ENCODE measurements around a stretch of chr3.

GRCh38 chr3:11164513-11165035 is 10.3 kb downstream of the HRH1 start:
- RRBS, 2 experiments: no CpG with 5 or more reads among the region's 6 CpGs

GRCh38 chr3:11272919-11273196 is 661 bp downstream of the ATG7 start:
- RRBS, 2 experiments: no CpG with 5 or more reads among the region's 7 CpGs

DNA sequence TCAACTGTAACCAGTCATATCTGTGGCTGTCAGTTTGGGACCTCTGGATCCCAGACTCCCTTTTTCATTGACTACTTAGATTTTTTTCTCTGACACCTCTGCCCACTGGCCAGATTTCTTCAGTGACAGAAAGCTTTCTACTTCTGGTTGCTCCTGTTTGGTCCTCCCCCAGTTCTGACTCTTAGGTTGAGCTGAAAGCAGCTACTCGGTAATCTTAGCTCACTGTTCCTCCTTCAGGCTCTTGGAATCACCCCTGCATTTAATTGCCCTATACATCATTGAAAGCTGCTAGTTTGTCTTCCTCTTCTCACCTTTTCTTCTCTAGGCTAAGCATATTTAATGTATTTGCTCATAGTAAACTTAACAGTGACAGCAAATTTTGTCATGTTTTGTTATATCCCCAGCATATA is 1.0 kb downstream of the ATG7 start:
- RRBS, 2 experiments: no CpG with 5 or more reads among the region's 1 CpG

- RRBS, 2 experiments: no CpG with 5 or more reads among the region's 9 CpGs
Measured at GRCh38 chr3:11304078-11304672, 32.0 kb downstream of the ATG7 start.

GRCh38 chr3:11339431-11340287 is 67.5 kb downstream of the ATG7 start:
- RRBS, 2 experiments: no CpG with 5 or more reads among the region's 4 CpGs

- RRBS, 2 experiments: no CpG with 5 or more reads among the region's 5 CpGs
Measured at GRCh38 chr3:11477491-11478090, 166.1 kb downstream of the VGLL4 start.

DNA sequence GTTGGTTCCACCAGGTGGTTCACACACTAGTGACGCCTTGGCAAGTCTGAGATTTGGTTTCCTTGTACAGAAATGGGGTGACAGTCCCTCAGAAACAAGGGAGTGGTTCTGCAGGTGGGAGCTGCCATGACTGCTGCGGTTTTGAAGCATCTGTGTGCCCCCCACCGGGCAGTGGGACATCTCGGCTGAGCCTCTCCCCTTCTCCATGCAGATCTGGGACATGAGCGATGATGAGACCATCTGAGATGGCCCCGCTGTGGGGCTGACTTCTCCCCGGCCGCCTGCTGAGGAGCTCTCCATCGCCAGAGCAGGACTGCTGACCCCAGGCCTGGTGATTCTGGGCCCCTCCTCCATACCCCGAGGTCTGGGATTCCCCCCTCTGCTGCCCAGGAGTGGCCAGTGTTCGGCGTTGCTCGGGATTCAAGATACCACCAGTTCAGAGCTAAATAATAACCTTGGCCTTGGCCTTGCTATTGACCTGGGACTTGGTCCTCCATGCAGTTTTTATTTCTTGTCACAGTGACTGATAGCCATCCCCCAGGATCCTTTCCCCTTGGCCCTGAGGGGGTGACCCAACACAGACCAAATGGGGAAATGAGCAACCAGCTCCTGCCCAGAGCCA is 89.0 kb downstream of the VGLL4 start:
- RRBS, 2 experiments: 70 to 99% methylated on average over 2 to 4 of the region's 13 CpGs

DNA sequence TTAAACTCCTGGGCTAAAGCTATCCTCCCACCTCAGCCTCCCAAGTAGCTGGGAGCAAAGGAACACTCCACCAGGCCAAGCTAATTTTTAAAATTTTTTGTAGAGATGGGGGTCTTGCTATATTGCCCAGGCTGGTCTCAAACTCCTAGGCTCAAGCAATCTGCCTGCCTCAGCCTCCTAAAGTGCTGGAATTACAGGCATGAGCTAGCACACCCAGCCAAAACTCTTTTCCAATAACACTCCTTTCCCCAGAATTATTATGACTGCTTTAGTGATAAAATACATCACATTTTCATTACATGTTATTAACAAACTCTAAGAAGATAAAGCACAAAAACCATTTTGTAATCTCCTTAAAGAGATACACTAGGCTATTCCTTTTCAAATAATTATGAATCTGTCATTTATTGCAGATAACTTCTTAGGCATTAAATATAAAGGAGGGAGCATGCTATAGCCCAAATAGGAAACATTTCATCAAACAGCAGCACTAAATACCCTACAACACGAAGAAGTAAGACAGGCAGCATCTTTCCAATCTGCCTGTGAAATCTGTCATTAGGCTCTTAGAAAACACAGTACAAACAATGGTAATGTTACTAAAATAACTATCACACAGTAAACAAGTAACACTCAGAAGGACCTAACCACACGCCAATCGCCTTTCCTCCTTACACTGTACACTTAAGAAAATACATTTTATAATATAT is 45.0 kb downstream of the VGLL4 start:
- RRBS, 2 experiments: no CpG with 5 or more reads among the region's 3 CpGs

- RRBS, 2 experiments: no CpG with 5 or more reads among the region's 33 CpGs
Measured at GRCh38 chr3:11704841-11705463, 61.2 kb upstream of the VGLL4 start.

GRCh38 chr3:12194316-12195022 is 35.8 kb upstream of the TIMP4 start:
- RRBS, 2 experiments: no CpG with 5 or more reads among the region's 6 CpGs

GRCh38 chr3:12286921-12287322 is 1.9 kb upstream of the PPARG start:
- RRBS, 2 experiments: no CpG with 5 or more reads among the region's 10 CpGs

DNA sequence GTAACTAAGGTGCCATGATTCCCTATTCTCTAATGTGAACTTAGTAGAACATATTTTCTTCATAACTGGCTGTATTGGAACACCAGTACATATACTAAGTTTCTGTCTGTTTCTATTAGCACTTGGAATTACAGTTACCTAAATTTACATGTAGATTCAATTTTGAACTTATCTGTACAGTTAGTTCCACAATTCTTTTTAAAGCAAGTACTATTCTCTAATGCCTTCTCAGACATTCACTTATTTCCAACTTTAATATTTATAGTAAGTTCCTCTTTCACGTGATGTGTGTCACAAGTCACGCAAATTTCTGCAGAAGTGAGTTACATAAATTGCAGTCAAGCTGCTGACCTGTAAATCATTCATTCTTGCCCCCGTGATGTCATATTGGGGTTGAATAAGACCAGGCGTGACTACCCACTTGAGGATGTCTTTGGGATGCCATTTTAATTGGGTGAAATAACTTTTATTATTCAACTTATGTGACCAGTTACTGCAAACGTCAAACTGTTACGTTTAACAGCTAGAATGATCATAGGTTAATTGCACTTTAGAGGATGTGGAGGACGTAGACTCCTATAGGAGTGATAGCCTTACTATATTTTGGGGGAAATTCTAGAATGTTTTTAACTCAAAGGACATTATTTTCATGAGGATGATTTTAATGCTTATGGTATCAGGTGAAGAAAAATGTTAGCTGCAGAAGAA is 15.1 kb downstream of the PPARG start:
- RRBS, 2 experiments: no CpG with 5 or more reads among the region's 7 CpGs

DNA sequence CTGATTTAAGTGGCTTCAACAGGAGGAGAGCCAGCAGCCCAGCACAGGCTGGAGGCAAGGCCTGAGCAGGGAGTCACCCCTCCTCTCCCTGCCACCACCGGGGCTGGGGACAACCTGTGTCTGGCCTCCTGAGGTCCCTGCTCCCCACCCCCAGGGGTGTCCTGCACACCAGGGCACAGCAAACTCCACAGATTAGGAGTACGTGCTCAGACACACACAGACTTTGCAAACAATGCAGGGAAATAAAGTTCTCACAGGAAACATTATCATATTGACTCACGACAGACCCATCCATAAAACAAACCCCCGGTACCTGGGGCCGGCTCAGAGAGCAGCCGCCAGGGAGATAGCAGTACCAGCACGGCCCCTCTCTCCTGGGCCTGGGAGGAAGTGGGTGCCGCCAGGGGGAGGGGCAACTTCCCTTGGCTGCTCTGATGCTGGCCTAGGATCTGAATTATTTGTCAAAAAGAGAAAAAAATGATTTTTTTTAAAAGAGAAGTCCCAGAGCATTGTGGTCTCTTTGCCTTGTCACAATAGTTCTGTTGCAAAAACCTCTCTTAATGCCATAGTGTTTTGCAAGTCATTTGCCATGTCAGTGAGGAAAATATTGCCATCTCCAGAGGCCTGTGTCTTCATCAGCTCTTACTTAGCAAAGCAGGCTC is 21.9 kb upstream of the TSEN2 start:
- RRBS, 2 experiments: no CpG with 5 or more reads among the region's 8 CpGs

GRCh38 chr3:12489659-12490117 is 5.4 kb downstream of the TSEN2 start:
- RRBS, 2 experiments: no CpG with 5 or more reads among the region's 4 CpGs

- RRBS, 2 experiments: no CpG with 5 or more reads among the region's 4 CpGs
Measured at GRCh38 chr3:12513704-12514415, 29.6 kb downstream of the TSEN2 start.

GRCh38 chr3:12542528-12542877 is 2.8 kb downstream of the MKRN2OS start:
- RRBS, 2 experiments: no CpG with 5 or more reads among the region's 2 CpGs

DNA sequence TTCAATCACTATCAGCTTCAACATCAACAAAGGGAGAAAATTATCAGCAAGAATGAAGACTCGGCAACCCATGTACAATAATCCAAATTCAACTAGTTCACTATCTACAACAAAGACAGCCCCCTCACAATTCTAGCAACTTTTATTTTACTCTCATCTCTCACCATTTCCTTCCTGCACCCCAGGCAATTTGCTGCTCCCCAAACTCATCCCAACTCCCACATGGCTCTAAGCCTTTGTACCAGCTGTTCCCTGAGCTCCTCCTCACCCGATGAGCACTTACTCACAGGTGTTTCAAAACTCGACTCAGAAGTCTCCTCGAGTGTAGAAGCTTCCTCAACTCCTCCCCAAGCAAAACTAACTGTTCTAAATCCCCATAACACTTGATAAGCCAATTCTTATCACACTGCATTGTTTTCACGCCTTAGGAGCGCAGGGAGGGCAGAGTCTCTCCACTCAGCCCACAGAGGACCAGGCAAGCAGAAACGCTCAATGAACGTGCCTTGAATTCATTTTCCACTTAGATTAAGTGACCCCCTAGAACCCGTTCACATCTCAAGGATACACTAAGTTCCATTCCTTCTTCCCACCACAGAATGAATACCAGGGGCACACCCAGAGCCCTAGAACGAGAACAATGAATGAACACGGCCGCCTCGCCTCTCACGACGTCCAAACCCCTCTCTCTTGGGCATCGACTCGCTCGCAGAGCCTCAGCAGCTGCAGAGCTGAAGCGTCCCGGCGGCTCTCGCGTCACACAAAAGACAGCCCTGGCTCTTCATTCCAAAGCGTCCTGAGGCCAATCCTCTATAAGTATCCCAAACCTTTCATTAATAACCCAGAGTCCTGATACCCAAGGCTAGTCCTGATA is 1.2 kb downstream of the RAF1 start:
- RRBS, 2 experiments: no CpG with 5 or more reads among the region's 24 CpGs

DNA sequence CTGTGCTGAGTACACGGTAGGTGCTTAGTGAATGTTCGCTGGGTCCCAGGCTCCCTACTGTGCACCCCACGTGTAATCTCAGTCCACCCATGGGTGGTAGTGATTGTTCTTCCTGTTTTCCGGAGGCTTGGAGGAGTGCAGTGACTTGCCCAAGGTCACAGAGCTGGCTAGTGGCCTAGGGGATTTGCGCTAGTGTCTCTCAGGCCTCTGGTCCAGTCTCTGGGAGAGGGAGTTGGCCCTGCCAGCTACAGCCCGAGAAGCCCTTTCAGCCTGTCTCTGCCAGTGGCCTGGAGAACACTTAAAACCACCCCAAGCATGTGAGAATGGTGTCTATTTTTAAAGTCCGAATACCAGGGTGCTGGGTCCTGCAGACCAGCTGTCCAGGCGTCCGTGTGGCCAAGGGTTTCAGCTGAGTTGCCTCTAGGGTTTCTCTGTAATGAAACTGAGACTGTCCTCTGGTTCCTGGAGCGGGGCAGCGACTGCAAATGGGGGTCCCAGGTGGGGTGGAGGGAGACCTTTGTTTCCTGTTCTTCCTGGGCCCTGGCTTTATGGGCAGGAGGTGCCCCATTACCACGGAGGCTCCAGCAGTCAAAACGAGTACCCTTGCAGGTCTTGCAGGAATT is 2.1 kb downstream of the CAND2 start:
- RRBS, 2 experiments: no CpG with 5 or more reads among the region's 13 CpGs

- RRBS, 2 experiments: no CpG with 5 or more reads among the region's 11 CpGs
Measured at GRCh38 chr3:12835319-12836361, 5.7 kb downstream of the RPL32 start.

GRCh38 chr3:12905066-12906175 is 64.1 kb upstream of the RPL32 start:
- RRBS, 2 experiments: 93 to 95% methylated on average over 3 of the region's 29 CpGs